Skeletal muscle satellite cell (primary cell): Measurements from ENCODE around the genes BCL2L10, MYO5C, ARPP19 and DNAAF4.

- CAGE, long polyA plus RNA, result no peak
Observed at GRCh38 chr15:51720904-51721931, 16.2 kb downstream of the LYSMD2 start.

DNA sequence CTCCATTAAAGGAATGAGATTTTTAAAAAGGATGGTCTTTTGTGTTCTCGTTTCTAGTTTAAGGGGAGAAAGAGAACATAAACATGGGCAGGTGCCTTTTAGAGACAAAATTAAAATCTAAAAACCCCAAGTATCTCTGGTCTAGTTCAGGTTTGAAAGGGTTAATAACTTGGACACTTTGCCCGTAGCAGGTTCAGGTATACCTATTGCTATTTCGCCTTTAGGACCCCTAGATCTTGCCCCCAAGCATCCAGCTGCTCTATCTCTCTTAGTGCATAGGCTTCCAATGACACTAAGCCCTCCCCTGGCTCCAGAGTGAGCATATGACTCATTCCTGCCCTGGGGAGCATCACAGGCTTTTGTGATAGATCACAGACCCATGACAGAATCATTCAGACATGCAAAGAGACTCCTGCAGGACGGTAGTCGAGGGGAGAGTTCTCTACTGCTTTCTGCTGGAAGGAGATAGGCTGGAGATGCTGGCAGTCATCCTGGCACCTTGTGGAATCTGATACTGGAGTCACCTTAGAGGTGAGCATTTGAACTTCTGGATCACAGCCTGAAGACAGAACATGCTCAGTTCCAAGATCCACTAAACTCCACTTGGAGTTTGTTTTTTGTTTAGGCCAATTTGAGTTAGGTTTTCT is 11.2 kb downstream of the LYSMD2 start:
- CAGE, long polyA plus RNA, result no peak

DNA sequence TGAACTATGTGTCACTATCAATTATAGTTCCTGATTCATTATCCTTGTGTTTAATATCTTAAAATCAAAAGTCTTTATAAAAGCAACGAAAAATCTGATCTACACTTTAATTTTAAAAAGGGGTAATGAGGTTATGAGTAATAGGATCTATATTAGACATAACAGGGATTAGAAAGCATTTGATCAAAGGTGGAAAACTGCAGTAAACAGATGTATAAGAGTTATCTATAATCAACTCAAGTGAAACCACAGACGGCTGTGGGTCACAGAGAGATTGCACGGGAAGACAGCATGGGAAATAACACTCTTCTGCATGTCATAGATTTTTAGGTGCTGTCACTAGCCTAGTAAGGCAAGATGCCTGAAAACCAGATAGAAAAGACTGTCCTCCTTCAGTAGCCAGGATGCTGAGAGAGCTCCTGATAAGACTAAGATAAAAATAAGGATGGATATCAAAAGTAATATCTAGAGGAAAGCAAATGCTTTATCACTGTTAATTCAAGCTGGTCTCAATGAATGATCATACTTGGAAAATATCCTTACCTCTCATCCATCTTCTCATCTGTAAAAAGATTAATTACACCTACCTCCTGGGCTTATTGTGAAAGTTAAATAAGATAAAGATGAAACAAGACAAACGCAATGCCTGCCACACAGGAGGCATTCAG is 1.8 kb downstream of the LYSMD2 start:
- CAGE, long polyA plus RNA, result no peak

GRCh38 chr15:51812904-51813441 is 16.5 kb upstream of the TMOD3 start:
- CAGE, long polyA plus RNA, result no peak

GRCh38 chr15:51837793-51838174 is 8.3 kb downstream of the TMOD3 start:
- CAGE, long polyA plus RNA, result no peak

- CAGE, long polyA plus RNA, result no peak
Observed at GRCh38 chr15:52045512-52046740, 26.9 kb downstream of the MAPK6 start.

DNA sequence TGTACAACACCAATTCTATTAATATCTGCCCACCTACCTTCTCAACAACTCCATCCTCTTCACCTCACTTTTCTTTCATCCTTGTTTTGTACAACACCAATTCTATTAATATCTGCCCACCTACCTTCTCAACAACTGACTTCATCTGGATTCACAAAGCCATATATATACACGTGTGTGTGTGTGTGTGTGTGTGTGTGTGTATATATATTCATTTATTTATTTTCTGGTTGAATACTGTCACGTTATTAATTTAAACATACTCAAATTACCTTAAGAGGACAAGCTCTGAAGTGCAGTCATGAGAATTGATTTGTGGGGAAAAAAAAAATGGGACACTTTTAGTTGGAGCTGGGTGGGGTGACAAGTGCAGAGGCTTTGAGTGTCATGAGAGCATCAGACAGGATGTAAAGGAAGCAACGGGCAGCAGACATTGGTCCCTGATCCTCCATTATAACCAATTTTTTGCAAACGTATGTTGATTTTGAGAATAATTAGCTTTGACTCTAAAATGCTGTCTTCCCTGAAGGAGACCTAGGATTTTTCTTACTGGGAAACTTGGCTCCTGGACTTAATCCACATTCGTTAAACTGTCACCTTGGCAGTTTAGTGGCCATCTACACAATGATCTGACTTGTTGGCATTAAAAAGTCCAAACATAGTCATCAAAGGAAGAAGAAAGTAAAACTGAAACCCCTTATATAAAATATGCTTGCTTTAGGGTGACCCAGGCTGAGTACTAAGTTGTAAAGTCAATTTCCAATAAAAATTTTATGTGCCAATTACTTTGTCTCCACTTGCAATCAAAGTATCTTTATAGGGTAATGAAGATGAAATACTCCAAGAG is 45.8 kb downstream of the BCL2L10 start:
- CAGE, long polyA plus RNA, result no peak

- CAGE, long polyA plus RNA, result no peak
Observed at GRCh38 chr15:52111855-52112851, at the start of gene BCL2L10. Gene BCL2L10, minus strand, starts transcription at chr15:52112775.

GRCh38 chr15:52187137-52187593 is 4.0 kb downstream of the GNB5 start:
- CAGE, long polyA plus RNA, result no peak

DNA sequence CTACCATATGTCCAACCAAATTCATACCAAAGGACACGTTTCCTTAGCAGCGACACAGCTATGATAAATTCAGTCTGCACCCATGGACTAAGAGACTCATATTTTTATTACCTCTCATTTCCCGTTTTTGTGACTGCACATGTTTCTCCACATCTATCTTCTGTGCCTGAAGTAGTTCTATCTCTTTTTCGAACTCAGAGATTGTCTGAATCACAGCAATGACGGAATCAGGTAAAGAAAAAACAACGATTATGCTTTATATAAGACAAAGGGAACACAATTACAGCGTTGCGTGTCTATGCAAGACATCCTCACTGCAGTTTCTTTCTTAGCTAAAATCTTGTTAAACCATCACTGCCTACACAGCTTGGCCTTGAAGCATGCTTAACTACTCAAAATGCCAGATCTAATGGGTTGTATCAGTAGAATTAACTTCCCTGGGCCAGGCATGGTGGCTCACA is 34.2 kb upstream of the GNB5 start:
- CAGE, long polyA plus RNA, result no peak

- CAGE, long polyA plus RNA, result no peak
Observed at GRCh38 chr15:52232224-52232858, 41.1 kb upstream of the GNB5 start.

- CAGE, long polyA plus RNA, result no peak
Observed at GRCh38 chr15:52295432-52296314, at the start of gene MYO5C. Gene MYO5C, minus strand, starts transcription at chr15:52295804.

DNA sequence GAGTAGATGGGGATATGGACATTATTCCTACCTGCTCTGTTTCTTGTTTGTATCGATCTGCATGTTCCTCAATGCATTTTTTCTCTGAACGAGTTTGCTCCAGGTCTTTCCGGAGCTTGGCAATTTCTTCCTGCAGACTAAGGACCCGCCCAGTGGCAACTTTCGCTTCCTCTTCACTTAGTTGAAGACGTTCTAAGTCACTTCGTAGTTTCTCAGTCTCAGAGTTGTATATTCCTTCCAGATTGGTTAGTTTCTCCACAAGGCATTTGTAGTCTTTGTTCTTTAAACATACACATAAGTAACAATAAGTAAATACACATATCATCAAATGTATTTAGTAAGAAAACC is 74.5 kb upstream of the MYO5C start:
- CAGE, long polyA plus RNA, result no peak

- CAGE, long polyA plus RNA, result start-site peak on the minus strand at chr15:52568970-52568990, 39 and 29 reads in 2 replicates; start-site peak on the minus strand at chr15:52569128-52569142, 27 and 21 reads in 2 replicates
Observed at GRCh38 chr15:52568395-52569587, at the start of gene ARPP19. Gene ARPP19, minus strand, starts transcription at chr15:52569030.

DNA sequence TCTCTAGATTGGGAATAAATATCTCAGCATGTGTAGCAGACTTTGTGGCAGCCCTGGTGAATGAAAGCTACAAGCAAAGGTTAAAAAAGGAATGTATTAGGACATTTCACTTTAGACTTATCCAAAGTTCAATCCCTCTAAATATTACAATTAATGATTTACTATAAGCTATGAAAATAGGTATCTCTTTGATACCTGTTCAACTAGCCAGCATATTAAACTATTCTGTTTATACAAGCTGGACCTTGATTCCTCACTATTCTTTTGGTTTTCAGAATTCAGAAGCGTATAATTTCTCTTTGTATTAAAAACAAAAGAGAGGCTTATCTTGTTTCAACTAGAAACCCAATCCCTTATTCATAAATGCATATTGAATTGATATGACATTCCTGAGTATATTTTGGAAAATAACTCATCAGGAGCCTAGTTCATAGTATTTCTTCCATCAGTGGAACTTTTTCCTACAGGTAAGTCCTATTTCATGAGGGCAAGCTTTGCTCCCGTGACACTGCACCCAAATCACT is 38.0 kb downstream of the WDR72 start:
- CAGE, long polyA plus RNA, result no peak

GRCh38 chr15:55246647-55246898 is 43.0 kb downstream of the RAB27A start:
- CAGE, long polyA plus RNA, result no peak

DNA sequence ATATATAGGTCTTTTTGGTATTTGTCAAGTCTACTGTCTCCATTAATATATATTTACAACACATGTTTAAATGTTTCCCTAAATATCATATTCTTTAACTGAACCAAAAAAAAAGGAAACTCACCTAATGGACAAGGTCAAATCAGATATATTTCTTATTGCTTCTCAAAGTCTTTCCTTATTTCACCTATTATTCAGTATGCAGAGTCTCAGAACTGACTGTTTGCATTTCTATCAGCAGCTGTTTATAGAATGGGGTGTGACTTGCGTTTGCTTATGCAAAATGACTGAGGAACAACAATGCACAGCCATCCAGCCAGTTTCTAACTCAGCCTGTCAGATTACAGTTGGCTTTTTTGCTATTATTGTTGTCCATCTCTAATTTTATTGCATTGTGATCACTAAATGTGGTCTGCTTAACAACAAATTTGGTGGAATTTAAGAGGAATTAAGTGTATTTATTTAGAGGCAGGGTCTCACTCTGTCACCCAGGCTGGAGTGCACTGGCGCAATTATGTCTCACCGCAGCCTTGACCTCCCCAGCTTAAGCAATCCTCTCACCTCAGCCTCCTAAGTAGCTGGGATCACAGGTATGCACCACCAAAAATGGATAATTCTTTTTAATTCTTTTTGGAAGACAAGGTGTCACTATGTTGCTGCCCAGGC is 40.7 kb downstream of the RAB27A start:
- CAGE, long polyA plus RNA, result no peak

- CAGE, long polyA plus RNA, result no peak
Observed at GRCh38 chr15:55367560-55367829, 40.7 kb downstream of the CCPG1 start.

DNA sequence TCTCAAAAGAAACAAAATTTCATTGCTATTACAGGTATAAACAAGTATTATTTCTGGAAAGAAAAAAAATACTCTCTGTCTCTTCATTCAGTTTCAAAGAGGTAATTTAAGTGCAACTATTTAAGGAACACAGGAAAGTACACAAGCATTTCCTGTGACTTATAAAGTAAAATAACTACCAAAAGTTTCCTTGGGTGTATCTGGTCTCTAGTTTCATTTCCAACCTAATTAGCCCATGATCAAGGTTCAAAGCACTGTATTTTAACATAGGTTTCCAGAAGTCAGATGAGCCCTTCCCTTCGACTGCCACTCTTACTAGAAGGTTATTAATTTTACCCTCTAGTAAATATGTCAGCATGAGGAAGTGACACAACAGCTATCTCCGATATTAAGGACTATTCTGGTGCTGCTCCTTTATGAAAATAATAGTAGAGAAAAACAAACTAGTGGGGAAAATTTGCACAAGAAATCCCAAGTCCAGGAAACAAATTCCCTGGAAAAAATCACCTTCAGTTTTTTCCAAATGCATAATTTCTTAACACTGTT is 35.4 kb downstream of the CCPG1 start:
- CAGE, long polyA plus RNA, result no peak

DNA sequence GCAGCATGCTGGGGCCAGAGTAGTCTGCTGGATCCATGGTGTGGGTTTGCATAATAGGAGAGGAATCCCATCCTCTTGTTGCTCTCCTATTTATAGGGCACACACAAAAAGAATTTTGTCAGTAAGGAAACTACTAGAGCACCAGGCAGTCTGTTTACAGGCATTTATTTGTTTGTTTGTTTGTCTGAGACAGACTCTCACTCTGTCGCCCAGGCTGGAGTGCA is at the start of gene DNAAF4:
Gene DNAAF4 (minus strand): TSS at position 64 of the 224 bp plus-strand sequence.
- CAGE, long polyA plus RNA, result no peak